Glomerular endothelial cell (primary cell): ENCODE results near the genes SCN3A, XIRP2 and BBS5.

GRCh38 chr2:162712181-162712662 is 126.3 kb downstream of the KCNH7 start:
- RAMPAGE, long total RNA: no peak

GRCh38 chr2:163690390-163691266 is 45.2 kb downstream of the FIGN start:
- RAMPAGE, long total RNA: no peak

- RAMPAGE, long total RNA: no peak
Measured at GRCh38 chr2:164560944-164561391, 60.3 kb downstream of the GRB14 start.

GRCh38 chr2:164785064-164786084 is 56.2 kb downstream of the COBLL1 start:
- RAMPAGE, long total RNA: no peak

DNA sequence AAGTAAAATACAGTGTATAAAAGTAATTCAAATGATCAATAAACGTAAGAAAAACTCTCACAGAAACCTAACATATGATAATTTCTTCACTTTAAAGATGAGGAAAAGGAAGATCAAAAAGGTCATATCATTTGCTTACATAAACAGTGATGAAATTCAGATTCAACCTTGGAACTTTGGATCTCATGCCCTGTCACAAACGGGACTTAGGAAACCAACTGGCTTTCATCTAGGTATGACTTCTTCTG is 45.7 kb upstream of the COBLL1 start:
- RAMPAGE, long total RNA: no peak

DNA sequence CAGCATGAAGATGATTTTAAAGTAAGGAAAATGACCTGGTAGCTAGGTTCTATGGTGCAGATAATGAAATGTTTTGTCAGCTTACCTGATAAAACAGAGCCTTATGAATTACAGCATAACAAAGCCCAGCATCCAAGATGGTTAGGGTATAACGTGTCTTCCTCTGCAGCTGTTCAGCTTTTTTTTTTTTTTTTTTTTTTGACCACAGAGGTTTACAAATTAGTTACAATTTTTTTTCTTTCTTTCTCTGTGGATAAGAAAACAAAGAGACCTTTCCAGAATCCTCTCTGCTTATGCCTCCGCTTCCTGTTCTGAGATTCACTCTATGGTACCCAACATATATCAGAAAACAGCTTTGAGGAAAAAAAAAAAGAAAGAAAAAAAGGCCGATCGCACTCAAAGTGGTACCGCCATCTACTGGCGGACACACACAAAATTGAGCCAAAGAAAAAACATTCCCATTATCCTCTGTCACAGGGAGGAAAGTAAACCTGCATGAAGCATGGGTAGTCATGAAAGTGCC is at the start of gene SCN3A:
SCN3A (minus strand) TSS at position 313 of the 523 bp plus-strand sequence.
- RAMPAGE, long total RNA: no peak

DNA sequence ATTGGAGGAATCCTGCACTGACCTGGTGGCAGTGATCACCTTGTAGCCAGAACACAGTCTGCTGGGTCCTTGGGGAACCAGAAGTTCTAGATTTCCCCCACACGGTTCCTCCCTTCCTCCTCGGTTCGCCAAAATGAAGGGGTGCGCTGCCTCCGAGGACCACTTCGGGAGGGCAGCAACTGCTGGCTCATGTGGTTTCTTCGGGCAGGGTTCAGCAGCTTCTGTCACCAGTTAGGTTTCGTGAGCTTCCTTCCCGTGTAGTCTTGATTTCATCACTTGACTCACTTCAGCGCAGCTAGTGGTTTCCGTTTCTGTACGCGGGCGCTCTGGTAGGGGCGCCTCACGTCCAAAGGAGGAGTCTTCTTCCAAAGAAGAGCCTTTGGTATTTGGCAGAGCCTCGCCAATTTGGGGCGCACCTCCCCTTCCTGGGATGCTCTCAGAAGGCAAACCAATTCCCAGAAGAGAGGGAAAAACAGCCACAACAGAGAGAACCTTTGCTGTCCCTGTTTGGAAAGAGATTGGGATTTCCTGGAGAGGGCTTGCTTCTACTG is 495 bp upstream of the GALNT3 start:
- RAMPAGE, long total RNA: no peak

- RAMPAGE, long total RNA: no peak
Measured at GRCh38 chr2:166888396-166888758, at the start of gene XIRP2. XIRP2 (plus strand) TSS chr2:166888480.

- RAMPAGE, long total RNA: no peak
Measured at GRCh38 chr2:167189584-167190291, 103.1 kb upstream of the B3GALT1 start.

GRCh38 chr2:167190292-167190639 is 102.5 kb upstream of the B3GALT1 start:
- RAMPAGE, long total RNA: no peak

DNA sequence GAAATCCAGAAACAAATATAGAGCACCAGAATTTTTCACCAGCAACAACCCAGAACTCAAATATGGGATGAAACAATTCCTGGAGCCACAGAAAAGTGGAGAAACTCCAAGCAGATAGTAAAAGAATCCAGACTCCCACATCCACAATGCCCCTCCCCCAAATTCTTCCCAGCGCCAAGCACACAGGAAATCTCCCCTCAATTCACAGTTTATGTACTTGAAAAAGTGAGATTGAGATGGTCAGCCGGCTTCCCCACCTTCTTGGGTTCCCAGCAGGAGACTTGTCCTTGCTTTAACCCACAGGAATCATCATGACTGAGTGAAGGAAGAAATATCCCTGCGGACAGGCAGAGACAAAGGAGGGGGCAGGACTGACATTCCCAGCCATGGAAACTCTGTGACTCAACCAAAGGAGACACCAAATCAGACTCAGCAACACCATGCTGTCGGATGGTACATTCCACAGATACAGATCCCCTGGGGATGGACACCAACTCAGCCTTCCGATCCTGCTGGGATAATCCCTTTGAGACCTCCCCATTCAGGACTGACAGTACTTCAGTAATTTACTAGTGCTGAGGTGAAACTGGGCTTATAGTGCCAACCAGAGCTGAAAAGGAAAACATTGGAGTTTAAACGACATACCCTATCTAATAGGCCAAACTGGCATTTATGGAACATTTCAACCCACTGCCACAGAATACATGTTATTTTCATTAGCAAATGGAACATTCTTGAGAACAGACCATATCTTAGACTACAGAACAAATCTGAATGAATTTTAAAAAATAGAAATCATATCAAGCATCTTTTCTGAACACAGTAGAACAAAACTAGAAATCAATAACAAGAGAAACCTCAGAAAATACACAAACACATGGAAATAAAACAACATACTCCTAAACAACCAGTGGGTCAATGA is 113.8 kb downstream of the B3GALT1 start:
- RAMPAGE, long total RNA: no peak

DNA sequence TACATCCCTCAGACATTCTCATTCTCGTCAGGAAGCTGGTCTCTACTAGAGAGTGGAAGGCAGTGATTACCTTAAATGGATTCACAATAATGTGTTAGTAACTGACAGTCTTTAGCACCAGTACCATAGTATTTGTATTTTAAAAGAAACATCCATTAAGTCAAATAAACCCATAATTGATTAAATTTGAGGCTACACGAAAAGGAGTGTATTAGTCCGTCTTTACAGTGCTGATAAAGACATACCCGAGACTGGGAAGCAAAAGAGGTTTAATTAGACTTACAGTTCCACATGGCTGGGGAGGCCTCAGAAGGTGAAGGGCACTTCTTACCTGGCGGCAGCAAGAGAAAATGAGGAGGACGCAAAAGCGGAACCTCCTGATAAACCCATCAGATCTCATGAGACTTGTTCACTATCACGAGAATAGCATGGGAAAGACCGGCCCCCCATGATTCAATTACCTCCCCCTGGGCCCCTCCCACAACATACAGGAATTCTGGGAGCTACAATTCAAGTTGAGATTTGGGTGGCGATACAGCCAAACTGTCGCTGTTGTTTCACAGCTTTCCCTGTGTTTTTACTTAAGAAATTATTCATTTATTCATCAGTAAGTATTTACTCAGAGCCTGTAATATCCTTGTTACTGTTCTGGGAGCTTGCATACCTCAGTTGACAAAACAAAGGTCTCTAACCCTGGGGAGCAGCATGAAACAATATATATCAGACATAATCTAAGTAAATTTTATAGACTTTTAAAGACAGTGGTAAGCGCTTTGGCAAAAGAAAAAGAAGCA is 306.4 kb downstream of the STK39 start:
- RAMPAGE, long total RNA: no peak

- RAMPAGE, long total RNA: no peak
Measured at GRCh38 chr2:168156525-168157052, 90.8 kb downstream of the STK39 start.

DNA sequence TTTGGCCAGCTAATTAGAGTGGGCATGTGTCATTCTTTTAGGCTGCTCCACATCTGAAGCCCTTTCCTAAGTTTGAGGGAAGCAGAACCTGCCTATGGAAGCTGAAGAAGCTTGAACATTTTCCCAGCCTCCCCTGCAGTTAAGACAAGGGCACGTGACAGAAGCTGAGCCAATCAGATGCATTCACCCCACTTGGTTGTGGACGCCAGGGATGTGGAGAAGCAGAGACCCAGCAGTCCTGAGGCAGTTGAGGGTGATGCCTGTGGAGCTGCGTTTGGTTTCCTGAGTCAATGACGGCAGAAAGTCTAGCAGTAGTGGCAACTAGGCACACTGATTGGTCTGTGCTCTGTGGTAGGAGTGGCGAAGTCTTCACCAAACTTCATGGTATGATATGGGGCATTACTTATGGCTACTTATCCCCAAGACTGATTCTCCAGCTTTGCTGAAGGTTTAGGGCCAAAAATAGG is 26.0 kb upstream of the CERS6 start:
- RAMPAGE, long total RNA: no peak

GRCh38 chr2:168617002-168617413 is 160.9 kb downstream of the CERS6 start:
- RAMPAGE, long total RNA: no peak

GRCh38 chr2:168639495-168639987 is 162.9 kb upstream of the NOSTRIN start:
- RAMPAGE, long total RNA: no peak

- RAMPAGE, long total RNA: no peak
Measured at GRCh38 chr2:169479097-169480210, at the start of gene BBS5. BBS5 (plus strand) TSS chr2:169479494.

GRCh38 chr2:169636404-169637233 is 52.5 kb downstream of the PPIG start:
- RAMPAGE, long total RNA: no peak

DNA sequence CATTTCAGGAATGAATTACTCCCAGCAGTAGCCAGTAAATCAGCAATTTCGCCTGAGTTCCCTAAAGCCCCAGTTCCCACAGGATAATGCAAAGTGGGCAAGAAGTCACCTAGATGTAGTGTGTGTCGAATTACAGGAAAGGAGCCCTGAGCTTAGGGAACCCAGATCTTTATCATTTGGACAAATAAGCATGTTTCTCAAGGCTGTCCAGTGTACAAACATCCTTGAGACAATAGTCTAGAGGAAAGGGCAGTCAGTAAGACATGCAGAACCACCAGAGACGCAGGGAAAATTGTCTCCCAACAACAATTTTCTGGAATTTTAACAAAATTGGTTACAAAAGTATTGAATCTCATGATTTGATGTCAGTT is 1.5 kb downstream of the PHOSPHO2 start:
- RAMPAGE, long total RNA: no peak

GRCh38 chr2:169715224-169715843 is 18.3 kb upstream of the KLHL23 start:
- RAMPAGE, long total RNA: no peak